Cardiac atrium fibroblast (primary cell): ENCODE data around the gene NEK9.

GRCh38 chr14:73795853-73796530 is 35.9 kb upstream of the MIDEAS start:
- RAMPAGE, long total RNA, result no peak

DNA sequence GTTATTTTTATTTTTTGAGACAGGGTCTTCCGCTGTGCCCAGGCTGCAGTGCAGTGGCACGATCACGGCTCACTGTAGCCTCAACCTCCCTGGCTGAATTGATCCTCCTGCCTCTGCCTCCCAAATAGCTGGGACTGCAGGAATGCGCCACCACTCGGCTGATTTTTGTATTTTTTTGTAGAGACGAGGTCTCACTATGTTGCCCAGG is 802 bp downstream of the COQ6 start:
- RAMPAGE, long total RNA, result no peak

GRCh38 chr14:74085092-74085691 is 436 bp downstream of the LIN52 start:
- RAMPAGE, long total RNA, result no peak

DNA sequence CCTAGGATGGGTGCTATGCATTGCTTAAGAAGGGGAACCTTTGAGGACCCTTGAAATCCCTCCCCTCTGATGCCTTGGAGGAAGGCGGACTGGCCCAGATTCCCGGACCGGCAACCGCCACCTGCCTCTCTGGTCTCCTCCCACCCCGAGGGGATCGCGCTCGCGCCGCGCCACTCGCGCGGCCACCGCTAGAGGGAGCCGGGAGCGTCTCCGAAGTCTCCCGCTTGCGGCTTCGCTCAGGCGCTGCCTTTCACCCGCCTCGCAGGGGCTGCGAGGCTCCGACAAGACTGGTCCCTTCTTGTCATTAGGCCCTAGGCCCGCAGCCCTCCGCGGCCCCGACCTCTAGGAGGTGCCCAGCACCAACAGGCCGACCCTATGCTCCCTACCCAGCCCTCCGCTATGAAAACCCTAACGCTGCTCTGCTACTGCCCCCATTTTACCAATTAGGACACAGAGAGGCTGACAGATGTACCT is 21.6 kb upstream of the VSX2 start:
- RAMPAGE, long total RNA, result no peak

GRCh38 chr14:74257265-74258255 is 18.3 kb downstream of the VSX2 start:
- RAMPAGE, long total RNA, result no peak

GRCh38 chr14:74286435-74287199 is 16.1 kb downstream of the ABCD4 start:
- RAMPAGE, long total RNA, result no peak

- RAMPAGE, long total RNA, result no peak
Measured at GRCh38 chr14:74739963-74740213, 23.2 kb upstream of the YLPM1 start.

DNA sequence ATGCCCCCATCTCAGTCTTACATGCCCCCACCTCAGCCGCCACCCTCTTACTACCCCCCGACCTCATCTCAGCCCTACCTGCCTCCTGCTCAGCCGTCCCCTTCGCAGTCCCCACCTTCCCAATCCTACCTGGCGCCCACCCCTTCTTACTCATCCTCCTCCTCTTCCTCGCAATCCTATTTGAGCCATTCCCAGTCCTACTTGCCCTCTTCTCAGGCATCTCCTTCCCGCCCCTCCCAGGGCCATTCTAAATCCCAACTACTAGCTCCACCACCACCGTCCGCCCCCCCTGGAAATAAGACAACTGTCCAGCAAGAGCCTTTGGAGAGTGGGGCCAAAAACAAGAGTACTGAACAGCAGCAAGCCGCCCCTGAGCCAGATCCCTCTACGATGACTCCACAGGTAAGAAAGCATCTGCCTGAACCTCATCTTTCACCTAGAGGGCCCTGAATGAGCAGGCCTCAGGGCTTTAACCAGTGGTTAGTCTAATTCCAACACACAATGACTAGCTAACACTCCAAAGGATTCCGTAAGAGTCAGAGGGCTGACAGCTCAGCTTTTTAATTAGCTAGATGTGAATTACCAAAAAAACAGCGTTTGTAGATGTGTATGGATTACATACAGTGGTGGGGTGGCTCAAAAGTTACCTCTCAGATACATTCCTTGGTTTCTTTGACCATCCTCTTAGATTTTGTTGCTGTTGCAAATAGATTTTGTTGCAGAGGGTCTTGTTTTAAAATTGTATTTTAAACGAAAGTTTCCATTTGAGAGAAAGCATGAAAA is 1.0 kb downstream of the YLPM1 start:
- RAMPAGE, long total RNA, result no peak

GRCh38 chr14:74784635-74785126 is 21.6 kb downstream of the YLPM1 start:
- RAMPAGE, long total RNA, result no peak

GRCh38 chr14:74798172-74799577 is 35.6 kb downstream of the YLPM1 start:
- RAMPAGE, long total RNA, result no peak

- RAMPAGE, long total RNA, result no peak
Measured at GRCh38 chr14:74884592-74885244, 3.0 kb downstream of the DLST start.

DNA sequence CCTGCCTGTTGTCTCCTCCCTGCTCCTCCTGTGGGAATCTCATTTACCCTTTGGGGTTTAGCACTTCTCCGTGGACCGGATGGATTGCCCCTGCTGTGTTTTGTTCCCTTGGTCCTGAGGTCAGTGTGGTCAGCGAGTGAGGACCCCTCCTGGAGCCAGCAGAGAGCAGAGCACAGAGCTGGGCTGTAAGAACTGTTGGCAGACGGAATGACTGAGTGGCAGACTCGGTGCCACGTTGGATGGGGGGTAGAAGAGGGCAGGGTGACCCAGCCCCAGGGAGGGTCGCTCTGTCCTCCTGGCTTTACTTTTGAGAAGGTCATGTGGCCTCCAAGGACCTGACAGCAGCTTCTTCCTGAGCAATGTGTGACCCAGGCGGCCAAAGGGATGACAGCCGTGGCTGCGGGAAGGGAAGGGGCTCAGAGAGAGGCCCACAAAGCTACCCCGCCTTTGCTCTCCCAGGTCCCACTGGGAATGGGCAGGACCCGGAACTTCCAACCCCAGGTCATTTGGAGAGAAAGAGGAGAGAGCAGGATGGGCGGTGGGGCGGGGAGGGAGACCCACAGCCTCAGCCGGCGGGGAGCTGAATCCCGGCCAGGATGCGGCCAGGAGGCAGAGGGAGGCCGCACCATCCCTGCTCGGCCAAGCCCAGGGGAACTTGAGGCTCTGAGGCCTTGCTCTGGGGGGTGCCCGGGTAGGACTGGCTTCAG is 613 bp downstream of the RPS6KL1 start:
- RAMPAGE, long total RNA, result no peak

DNA sequence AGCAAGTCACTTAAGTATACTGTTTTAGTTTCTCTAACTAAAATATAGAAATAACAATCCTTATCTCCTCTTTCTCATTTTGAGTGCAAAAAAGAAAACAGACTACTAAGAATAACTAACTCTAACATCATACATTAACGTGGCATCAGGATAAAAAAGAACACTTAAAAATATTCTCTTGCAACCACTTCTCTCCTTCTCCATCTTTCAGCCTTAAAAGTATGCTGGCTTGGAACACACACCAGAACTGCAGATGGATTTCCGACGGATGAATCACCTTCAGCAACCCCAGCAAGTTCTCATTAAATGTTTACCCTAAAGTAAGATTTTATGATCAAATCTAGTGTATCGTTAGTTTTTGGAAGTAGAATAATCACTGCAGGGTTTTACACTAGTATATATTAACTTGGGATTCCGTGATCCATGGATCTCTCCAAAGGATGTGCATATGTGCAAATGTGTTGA is 1.3 kb downstream of the NEK9 start:
- RAMPAGE, long total RNA, result no peak

GRCh38 chr14:75126895-75127824 is at the start of gene NEK9:
Gene NEK9, minus strand, starts transcription at chr14:75127048.
- RAMPAGE, long total RNA, result start-site peak on the minus strand at chr14:75127010-75127067, 86 and 30 reads in 2 replicates

- RAMPAGE, long total RNA, result no peak
Measured at GRCh38 chr14:75246997-75247982, 31.3 kb upstream of the FOS start.

DNA sequence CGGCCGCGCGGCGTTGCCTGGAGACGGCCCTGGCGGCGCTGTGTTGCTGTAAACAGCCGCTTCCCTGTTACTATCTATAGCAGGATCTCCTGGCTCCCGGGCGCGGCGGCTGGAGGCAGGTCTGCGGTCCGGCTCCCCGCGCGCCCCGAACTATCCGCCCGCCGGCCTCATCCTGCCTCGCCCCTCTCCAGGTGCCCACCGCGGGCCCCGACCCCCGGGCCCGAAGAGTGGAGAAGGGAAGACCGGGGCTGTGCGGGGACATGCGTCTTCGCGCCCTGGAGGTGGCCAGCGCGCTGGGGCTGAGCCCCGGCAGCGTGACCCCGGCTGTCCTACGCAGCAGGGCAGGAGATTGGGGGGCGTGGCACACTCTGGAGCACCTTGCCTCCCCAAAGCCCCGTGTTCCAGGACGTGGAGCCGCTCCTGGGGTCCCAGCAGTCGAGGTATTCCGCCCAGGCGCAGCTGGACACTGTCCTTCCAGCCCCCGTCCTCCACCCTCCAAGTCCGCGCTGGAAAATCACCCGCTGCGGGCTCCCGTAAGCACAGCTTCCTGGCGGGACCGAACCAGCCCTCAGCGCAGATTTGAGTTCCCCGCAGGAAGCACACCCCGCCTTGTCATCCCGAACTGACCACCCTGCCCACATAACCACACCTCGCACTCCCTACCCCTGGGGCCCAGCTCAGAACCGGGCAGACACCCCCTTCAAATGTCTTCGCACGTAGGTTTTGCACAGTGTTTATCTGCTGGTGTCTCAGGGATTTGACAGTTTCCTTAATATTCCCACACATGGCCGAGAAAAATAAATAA is 1.2 kb upstream of the FOS start:
- RAMPAGE, long total RNA, result no peak

DNA sequence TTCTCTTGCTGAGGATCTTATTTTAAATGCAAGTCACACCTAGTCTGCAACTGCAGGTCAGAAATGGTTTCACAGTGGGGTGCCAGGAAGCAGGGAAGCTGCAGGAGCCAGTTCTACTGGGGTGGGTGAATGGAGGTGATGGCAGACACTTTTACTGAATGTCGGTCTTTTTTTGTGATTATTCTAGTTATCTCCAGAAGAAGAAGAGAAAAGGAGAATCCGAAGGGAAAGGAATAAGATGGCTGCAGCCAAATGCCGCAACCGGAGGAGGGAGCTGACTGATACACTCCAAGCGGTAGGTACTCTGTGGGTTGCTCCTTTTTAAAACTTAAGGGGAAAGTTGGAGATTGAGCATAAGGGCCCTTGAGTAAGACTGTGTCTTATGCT is 1.7 kb downstream of the FOS start:
- RAMPAGE, long total RNA, result no peak

DNA sequence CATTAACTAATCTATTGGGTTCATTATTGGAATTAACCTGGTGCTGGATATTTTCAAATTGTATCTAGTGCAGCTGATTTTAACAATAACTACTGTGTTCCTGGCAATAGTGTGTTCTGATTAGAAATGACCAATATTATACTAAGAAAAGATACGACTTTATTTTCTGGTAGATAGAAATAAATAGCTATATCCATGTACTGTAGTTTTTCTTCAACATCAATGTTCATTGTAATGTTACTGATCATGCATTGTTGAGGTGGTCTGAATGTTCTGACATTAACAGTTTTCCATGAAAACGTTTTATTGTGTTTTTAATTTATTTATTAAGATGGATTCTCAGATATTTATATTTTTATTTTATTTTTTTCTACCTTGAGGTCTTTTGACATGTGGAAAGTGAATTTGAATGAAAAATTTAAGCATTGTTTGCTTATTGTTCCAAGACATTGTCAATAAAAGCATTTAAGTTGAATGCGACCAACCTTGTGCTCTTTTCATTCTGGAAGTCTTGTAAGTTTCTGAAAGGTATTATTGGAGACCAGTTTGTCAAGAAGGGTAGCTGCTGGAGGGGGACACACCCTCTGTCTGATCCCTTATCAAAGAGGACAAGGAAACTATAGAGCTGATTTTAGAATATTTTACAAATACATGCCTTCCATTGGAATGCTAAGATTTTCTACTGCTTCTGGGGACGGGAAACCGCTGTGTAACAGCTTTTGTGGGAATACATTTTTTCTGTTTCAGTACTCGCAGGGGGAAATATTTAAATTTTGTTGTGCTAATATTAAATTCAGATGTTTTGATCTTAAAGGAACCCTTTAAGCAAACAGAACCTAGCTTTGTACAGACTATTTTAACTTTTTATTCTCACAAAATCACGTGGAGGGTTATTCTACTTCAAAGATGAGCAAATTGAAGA is 3.4 kb downstream of the FOS start:
- RAMPAGE, long total RNA, result no peak

DNA sequence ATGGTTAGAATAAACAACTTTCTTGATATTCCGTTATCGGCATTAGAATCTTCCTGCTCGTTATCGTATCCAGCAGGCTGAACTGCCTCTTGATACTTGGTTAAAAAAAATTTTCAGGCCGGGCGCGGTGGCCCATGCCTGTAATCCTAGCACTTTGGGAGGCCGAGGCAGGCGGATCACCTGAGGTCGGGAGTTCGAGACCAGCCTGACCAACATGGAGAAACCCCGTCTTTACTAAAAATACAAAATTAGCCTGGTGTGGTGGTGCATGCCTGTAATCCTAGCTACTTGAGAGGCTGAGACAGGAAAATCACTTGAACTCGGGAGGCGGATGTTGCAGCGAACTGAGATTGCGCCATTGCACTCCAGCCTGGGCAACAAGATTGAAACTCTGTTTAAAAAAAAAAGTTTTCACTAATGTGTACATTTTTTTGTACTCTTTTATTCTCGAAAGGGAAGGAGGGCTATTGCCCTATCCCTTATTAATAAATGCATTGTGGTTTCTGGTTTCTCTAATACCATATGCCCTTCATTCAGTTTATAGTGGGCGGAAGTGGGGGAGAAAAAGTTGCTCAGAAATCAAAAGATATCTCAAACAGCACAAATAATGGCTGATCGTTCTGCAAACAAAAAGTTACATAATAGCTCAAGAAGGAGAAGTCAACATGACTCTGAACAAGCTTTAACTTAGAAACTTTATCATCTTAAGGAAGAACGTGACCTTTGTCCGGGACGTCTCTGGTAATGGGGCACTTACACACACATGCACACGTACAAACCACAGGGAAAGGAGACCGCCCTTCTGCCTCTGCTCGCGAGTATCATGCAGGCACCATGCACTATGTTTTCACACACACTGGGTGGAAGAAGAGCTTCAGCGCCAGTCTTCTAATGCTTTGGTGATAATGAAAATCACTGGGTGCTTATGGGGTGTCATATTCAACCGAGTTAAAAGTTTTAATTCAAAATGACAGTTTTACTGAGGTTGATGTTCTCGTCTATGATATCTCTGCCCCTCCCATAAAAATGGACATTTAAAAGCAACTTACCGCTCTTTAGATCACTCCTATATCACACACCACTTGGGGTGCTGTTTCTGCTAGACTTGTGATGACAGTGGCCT is 4.4 kb downstream of the FOS start:
- RAMPAGE, long total RNA, result no peak

DNA sequence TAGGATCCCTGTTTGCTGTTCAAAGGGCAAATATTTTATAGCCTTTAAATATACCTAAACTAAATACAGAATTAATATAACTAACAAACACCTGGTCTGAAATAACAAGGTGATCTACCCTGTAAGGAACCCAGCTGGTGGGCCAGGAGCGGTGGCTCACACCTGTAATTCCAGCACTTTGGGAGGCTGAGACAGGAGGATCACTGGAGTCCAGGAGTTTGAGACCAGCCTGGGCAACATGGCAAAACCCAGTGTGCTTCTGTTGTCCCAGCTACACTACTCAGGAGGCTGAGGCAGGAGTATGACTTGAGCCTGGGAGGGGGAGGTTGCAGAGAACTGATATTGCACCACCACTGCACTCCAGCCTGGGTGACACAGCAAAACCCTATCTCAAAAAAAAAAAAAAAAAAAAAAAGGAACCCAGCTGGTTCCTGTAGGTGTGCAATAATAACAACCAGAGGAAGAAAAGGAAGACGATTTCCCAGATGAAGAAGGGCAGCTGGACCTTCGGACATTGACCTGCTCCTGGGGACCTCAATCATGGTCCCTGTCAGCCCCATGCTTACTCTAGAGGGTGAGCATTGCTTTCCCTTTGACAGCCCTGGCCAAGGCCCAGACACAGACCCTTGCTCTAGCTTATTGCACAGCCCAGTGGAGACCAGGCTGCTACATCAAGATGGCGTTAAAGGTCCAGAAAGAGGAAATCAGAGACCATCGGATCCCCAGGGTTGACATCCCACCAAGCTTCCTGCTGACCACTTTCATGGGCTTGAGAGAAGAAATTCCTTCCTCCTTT is 5.4 kb downstream of the FOS start:
- RAMPAGE, long total RNA, result no peak